HGPS cell (cell line): Measurements from ENCODE around the gene TRIM64.

GRCh38 chr11:83165655-83166742 is 9.1 kb downstream of the PCF11 start:
- RRBS: no CpG with 5 or more reads among the region's 19 CpGs

GRCh38 chr11:83186158-83186861 is 7.2 kb upstream of the ANKRD42 start:
- RRBS: no CpG with 5 or more reads among the region's 5 CpGs

GRCh38 chr11:83256880-83257479 is 29.2 kb downstream of the CCDC90B start:
- RRBS: no CpG with 5 or more reads among the region's 2 CpGs

GRCh38 chr11:85647192-85647526 is 608 bp upstream of the TMEM126A start:
- RRBS: no CpG with 5 or more reads among the region's 2 CpGs

DNA sequence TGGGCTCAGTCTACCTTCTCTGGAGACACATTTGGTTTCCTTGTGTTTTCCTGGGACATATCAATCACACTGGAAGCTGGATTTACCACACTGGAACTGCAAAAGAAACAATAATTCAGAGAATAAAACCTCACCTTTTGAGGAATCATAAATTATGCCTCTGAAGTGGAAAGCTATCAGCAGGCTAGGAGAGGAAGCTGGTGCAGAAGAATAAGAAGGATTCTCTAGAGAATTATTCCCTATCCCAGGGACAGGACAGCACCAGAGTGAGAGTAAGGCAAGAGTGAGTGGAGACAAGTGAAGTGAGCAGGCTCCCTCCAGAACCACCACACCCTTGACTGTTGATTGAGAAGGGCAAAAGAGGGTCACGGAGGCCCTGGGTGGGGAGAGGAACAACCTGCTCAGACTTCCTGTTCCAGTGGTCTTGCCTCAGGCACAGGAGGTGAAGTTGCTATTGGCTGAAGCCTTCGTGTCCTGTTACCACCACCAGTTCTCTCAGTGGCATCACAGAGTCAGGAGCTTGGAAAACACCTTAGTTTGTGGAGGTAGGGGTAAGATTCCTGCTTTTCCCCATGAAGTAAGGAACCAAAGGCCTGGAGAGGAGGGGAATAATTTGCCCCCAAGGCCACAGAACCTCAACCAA is 51.7 kb upstream of the CCDC89 start:
- RRBS: no CpG with 5 or more reads among the region's 2 CpGs

DNA sequence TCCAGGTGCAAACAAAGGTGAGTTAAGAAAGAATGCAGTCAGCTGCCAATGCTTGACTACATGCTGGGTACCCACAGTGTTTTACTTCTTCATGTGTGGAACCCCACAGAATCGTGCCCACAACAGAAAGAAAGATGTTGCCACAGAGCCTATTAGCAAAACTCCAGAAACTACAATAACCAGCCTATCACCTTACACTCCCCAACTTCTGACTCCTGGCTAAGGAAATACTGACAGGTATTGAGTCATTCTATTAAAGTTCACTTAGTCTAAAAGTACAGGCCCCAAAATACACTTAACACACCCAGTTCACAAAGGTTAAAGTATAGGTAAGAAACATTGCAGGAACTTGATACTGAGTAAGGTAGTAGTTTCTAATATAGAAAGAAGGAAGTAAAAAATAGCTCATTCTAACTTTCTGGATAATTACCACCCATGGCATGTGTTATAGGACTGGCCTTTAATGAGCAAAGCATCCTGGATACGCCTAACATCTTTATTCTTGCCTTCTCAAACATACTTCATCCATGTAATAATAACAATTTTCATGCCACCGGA is 57.0 kb upstream of the CCDC89 start:
- RRBS: no CpG with 5 or more reads among the region's 3 CpGs

DNA sequence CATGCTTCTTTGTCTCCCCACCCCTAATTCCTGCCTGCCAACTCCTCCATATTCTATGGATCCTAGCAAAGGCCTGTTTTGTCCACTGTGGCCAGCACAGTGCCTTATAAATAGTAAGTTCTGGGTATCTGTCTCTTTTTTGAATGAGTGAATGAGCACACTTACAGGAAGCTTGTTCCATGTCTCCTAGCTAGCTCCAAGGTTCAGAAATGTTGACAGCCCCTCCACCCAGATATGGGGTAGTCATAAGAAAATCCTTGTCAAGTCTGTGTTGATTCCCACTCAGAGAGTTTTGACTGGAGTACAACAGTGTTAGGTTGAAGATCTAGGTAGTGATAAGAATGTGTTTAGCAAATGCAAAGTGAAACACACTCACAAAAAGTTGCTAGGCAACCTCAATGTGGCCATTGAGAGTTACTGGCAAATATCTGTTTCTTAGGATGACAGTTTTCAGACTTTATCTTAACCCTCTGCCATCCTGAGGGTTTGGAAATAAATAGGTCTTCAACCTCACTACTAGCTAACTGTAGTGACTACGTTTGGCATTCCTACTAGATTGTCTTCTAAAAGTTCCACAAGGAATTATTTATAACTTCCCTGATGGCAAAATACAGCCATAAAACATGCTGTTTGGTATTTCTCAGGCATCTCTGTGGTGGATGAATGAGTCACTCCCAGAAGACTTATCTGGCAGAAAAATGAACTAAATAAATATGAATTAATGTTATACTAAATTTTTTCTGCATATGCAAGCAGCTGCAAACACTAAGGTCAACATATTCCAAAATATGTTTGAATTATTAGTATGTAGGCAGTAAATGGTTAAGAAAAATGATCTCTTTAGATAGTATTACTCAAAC is 16.8 kb upstream of the SYTL2 start:
- RRBS: no CpG with 5 or more reads among the region's 1 CpG

- RRBS: no CpG with 5 or more reads among the region's 5 CpGs
Measured at GRCh38 chr11:86064176-86064936, 4.5 kb downstream of the PICALM start.

DNA sequence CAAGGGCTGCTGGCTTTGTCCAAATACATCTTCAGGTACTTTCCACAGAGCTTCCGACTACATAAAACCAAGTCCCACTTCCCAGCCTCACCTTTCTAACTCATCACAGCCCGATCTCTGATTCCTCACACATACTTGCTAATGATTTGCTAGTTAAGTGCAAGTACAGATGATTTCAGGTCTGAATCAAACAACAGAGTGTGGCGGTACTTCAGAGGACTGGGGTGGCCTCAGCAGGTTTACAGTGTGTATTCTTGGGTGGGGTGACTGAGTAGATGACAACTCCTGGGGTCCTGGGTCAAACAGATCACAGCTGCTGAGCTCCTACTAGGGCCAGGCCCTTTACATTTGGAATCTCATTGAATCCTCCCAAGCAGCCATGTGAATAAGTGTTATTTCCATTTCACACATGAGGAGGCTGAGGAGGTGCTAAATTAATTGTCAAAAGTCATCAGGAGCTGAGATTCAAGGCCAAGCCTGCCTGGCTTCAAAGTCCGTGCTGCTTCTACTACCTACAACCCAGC is 177.2 kb downstream of the CCDC81 start:
- RRBS: no CpG with 5 or more reads among the region's 4 CpGs

- RRBS: no CpG with 5 or more reads among the region's 32 CpGs
Measured at GRCh38 chr11:86672303-86672827, 128.0 kb upstream of the PRSS23 start.

GRCh38 chr11:86801370-86802223 is 1.3 kb downstream of the PRSS23 start:
- RRBS: no CpG with 5 or more reads among the region's 6 CpGs

DNA sequence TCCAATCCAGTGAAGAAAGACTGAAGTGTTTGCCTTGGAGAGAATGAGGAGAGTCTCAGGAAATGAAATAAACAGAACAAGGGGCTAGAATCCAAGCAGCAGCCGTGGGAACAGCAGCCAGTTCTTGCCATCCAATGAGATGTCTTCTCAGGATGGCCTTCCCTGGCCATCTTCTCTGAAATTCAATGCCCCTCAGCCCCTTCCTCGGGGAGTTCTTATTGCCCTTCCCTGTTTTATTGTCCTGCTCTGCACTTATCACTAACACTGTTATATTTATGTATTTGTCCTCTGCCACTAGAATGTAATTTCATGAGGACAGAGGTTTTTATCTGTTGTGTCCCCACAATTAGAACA is 14.7 kb downstream of the PRSS23 start:
- RRBS: no CpG with 5 or more reads among the region's 2 CpGs

GRCh38 chr11:86816147-86816775 is 15.9 kb downstream of the PRSS23 start:
- RRBS: no CpG with 5 or more reads among the region's 5 CpGs

DNA sequence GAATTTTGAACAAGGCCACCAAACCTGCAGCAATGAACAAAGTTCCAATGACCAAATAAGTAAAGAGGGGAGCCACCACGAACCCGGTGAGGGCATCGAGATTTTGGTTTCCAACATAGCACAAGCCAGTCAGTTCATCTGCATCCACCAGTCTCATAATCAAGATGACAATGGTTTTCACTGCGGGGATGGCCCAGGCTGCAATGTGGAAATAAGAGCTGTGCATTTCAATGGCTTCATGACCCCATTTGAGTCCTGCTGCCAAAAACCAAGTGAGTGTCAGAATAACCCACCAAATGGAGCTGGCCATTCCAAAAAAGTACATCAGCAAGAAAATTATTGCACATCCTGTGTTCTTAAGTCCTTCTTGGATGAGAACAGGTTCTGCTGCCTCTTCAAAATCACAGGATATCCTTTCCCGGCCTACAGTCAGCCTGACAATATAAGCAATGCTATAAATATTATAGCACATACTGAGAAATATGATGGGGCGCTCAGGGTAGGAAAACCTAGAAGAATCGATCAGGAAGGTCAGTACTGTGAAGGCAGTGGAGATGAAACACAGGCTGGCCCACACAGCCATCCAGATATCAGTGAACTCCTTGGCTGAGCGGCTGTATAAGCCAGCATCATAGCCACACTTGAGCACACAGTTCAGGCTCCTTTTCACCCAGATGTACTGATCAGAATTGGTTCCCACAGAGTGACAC is 3.5 kb downstream of the FZD4 start:
- RRBS: no CpG with 5 or more reads among the region's 8 CpGs

DNA sequence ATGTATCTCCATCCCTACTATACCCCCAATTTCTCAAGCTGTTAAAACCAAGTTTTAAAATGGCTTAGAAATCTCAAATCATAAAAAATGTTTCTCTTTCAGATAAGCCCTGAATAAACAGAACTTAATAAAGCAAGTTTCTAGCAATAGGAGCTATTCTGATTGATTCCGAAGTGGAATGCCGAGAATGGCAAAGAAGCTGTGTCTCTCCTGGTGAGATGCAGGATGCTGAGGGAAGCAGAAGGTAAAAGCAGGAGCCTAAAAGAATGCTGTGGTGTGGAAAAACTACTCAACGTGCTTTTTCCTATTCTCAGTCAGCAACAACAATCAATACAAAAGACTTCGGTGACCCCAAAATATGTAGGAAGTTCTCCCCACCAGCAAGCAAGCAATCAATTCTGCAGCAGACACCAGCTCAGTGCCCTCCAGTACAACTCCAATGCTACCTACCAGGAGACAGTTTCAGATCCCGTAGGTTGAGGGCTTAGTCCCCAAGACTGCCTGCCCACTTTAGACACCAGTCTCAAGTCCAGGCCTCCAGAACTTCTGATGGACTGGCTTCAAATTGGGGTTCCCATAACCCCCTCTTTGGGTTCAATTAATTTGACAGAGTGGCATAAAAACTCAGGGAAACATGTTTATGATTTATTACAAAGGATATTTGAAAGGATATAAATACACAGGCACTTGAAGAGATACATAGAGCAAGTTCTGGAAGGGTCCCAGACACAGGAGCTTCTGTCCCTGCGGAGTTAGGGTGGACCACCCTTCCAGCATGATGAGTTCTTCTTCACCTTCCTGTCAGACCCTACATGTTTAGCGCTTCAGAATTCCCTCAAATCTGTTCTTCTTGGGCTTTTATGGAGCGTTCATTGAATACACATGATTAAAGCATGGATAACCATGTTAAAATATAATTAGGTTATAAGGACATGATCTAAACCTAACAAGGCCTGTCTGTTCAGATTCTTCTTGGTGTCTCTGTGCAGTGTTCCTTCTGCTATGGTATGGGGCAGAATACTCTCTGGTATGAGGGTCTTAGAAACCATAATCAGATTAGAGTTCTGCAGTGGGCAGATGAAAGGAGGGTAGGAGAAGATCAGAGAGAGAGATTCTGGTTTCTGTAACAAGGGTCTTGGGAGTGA is 6.4 kb downstream of the CTSC start:
- RRBS: no CpG with 5 or more reads among the region's 8 CpGs

DNA sequence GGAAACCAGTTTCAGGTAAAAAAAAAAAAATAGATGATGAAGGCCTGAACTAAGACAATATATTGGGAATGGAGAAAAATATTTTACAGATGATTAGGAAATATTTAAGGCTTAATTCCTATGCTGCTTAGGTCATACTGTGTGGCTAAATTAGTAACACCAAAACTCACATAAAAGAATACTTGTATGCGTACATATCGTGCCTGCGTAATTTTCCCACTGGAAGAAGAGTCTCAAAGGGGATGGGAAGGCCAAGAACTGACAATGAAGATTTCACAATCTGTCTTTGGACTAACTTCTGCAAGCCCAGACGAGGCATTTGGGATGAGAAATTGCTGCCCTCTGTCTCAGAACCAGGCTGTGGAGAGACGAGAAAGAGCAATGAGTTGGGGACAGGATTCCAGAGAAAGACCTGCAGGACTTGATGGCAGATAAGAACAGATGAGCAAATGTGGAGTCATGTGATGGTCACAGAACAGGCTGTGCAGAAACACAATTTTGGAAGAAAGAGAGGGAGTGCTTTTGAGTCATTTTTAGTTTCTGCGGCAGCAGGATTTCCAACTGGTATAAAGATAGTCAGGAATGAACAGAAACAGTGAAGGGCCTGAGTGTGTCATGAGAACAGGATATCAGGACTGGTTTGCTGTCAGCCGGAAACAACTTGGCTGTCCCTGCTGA is 82.6 kb upstream of the CTSC start:
- RRBS: no CpG with 5 or more reads among the region's 7 CpGs

DNA sequence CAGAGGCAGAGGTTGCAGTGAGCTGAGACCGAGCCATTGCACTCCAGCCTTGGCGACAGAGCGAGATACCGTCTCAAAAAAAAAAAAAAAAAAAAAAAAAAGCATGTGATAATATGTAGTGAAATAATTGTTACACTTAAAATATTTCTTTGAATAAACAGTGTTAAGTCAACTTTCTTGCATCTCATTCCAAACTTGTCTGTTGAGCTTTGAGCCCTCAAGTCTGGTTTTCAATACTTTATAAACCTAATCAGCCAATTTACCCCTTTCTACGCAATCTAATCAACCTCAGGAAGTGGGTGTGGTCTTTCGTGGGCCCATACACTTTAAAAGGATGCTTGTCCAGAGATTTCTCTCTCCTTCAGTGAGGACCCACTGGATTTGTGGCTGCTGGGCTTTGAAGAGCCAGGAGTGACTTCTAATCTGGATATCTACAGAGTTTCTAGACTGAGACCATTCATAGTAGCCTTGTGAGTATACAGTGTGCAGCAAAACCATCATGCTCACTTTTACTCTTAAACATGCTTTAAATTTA is at the start of gene TRIM64:
TRIM64 (plus strand) TSS at position 355 of the 535 bp plus-strand sequence.
- RRBS: no CpG with 5 or more reads among the region's 6 CpGs

DNA sequence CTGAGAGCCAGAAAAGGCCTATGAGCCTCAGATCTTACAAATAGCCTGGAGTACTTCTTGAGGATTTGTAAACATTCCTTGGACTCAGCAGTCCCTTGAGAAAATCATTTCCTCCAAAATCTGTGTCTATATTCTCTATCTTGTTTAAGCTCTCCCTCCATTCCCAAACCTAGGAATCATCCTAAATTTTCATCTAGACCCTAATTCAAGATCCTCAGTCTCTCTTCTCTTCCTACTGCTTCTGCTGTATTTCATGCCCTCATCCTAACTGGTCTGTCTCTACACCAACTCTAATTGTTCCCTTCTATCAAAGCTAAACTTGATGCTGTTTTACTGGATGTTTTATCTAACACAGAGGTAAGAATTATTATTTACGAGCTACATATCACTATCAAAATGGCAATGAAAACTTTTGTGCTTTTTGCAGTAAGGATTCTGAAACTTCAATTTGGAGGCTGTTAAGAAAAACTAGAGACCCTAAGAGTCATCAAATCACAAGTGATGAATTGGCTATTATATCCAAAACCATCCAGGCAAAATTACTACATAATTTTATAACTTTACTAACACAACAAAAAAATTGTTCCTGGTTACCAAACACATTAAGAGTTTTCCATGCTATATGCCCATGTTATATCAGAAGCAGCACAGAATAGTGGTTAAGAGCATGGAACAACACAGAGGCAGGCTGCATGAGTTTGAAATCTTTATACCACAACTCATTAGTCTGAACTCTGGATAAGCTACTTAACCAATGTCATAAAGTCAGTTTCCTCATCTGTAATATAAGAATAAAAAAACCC is 25.1 kb downstream of the CHORDC1 start:
- RRBS: no CpG with 5 or more reads among the region's 1 CpG

- RRBS: no CpG with 5 or more reads among the region's 3 CpGs
Measured at GRCh38 chr11:90202179-90203018, 20.4 kb downstream of the CHORDC1 start.

- RRBS: no CpG with 5 or more reads among the region's 1 CpG
Measured at GRCh38 chr11:90431794-90432101, 208.9 kb upstream of the CHORDC1 start.